ENCODE measurements around a stretch of chr3.

DNA sequence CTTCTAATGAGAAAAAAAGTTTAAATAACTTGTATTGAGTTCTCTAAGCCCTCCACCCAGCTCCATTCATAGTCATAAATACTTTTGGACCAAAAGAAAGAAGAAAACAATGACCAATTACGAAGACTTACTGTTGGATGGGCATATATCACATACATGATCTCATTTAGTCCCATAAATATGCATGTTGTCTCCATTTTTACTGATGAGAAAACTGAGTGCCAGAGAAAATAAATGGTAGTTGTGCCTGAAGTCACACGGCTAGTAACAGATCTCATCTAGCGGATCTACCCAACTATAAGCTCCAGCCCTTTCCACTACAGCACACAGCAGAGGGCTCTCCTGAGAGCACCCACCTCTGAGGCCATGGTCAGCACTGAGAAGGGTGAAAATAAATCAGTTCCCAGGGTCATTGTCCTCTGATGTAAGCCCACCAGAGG, 6.2 kb upstream of the FETUB start:
- PRO-cap = no peak

GRCh38 chr3:186741872-186742564, 24.9 kb downstream of the KNG1 start:
- PRO-cap = no peak

DNA sequence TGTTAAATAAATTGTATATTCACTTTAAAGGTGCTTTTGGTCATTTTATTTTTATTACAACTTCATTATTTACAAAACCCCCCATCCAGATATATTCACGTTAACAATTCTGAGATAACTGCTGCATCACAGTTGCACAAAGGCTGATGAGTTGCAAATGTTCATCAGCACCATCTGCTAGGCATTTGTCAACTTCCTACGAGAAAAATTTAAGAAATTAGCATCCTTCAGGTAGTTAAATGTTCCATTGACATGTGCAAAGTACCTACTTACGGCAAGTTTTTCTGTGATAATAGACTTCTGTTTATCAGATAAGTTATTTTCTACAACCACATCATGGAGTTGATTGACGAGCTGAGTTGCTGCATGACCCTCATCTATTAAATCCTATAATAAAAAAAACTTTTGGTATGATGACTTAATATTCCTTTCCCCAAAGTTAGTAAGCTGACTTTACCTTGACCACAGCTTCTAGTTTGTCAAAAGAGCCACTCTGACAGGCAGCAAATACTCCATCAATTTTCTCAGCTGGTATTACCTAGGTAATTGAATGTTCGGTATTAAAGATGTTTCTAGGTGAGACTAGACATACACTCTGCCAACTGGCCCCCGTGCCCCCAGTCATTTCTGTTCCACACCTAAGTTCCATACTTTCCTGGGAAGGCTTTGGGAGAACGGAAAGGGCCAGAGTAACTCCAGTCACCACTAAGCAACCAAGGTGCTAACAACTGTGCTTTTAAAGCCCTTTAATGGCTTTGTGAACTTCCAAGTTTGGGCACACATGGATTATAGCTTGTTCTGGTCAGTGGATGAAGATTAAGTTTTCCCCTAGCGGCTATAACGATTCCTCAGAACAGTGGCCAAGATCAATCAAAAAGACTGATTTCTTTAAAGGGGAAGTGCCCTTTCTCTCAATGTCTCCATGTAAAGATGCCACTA, 6.8 kb downstream of the EIF4A2 start:
- PRO-cap = unidirectional peak, plus-strand start at position 347 of the sequence

DNA sequence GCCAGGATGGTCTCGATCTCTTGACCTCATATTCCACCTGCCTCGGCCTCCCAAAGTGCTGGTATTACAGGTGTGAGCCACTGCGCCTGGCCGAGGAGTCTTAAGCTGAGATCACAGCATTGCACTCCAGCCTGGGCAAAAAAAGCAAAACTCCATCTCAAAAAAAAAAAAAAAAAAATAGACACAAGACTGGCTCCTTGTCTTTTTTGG, 1.7 kb downstream of the ADIPOQ start:
- PRO-cap = no peak

DNA sequence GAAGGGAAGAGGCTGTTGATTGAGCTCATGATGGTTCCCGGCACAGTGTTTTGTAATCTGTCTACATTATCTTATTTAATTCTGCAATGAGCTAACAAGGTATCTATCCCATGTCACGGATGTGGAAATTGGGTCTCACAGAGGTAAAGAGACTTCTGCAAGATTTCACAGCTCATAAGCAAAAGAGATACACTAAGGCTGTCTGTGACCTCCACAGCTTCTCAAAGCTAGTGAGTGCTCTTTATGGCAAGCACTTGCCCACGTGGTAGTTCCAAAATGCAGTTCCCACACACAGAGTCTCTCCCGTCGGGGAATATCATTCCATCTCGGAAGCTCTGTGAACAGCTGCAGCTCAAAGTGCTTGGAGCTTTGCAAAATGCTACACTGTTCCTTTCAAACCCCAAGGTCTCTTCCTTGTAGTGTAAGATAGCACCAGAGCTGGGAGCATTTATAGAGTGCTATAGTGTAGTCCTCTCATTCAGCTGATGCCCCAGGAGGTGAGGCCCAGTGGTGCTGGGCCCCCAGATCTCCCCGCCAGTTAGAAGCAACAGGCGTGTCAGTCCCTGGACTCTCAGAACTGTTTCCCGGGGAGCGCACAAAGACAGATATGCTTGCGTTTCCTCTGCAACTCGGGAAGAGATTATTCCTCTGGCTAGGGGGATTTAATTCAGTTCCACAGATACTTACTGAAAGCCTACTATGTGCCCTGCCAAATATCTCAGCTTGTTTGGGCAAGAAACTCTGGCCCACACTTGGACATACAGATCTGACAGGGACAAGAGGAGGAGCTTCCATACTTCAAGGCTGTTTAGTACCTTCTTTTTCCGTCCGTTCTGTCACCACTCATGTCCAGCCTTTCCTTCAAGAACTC, 36.2 kb downstream of the ST6GAL1 start:
- PRO-cap = no peak

DNA sequence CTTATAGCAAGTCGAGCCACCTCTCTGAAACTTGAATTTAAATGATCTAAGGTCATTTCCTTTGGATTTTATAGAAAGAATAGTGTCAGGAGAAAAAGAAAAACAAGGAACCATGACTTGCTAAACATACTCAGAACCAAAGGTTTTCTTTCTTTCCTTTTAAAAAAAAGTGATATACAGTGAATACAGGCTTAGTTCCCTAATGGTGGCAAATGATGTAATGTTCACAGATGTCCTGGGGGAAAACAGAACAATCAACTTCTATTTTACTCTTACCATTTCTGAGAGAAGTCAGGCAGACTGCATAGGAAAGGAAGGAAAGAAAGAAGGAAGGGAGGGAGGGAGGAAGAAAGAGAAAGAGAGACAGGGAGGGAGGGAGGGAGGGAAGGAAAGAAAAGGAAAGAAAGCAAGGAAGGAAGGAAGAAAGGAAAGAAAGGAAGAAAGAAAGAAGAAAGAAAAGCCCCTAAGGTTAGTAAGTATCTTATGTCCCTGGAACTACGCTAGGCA, 56.5 kb downstream of the ST6GAL1 start:
- PRO-cap = no peak

GRCh38 chr3:187015787-187016443, 85.6 kb downstream of the ST6GAL1 start:
- PRO-cap = no peak

- PRO-cap = no peak
These were observed 26.1 kb downstream of the MASP1 start for GRCh38 chr3:187265488-187265874.

- PRO-cap = no peak
These were observed 17.1 kb downstream of the MASP1 start for GRCh38 chr3:187274380-187274886.

- PRO-cap = no peak
These were observed 2.0 kb upstream of the MASP1 start for GRCh38 chr3:187293027-187294479.

DNA sequence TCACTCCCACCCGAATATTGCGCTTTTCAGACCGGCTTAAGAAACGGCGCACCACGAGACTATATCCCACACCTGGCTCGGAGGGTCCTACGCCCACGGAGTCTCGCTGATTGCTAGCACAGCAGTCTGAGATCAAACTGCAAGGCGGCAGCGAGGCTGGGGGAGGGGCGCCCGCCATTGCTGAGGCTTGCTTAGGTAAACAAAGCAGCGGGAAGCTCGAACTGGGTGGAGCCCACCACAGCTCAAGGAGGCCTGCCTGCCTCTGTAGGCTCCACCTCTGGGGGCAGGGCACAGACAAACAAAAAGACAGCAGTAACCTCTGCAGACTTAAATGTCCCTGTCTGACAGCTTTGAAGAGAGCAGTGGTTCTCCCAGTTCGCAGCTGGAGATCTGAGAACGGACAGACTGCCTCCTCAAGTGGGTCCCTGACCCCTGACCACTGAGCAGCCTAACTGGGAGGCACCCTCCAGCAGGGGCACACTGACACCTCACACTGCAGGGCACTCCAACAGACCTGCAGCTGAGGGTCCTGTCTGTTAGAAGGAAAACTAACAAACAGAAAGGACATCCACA, 44.3 kb downstream of the RTP4 start:
- PRO-cap = no peak

DNA sequence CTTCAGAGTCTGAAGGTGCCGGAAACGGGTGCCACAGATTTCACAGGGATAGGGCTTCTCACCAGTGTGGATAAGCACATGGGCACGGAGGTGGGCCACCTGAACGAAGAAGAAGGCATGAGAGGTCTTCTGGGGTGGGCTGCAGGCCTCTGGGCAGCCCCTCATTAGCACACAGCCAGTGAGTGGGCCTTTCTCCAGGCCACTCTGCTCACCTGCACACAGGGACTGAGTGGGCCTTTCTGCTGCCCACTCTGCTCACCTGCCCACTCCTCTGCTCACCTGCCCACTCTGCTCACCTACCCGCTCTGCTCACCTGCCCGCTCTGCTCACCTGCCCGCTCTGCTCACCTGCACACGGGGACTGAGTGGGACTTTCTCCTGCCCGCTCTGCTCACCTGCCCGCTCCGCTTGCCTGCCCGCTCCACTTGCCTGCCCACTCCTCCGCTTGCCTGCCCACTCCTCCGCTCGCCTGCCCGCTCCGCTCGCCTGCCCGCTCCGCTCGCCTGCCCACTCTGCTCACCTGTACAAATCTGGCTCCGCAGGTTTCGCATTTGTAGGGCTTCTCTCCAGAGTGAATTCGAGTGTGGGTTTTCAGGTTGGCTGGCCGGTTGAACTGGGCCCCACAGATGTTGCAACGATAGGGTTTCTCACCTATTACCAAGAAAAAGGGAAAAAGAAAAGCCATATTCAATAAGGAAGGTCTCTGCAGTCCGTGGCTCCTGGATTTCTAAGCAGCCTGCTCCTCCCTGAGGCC, 20.1 kb downstream of the BCL6 start:
- PRO-cap = no peak

DNA sequence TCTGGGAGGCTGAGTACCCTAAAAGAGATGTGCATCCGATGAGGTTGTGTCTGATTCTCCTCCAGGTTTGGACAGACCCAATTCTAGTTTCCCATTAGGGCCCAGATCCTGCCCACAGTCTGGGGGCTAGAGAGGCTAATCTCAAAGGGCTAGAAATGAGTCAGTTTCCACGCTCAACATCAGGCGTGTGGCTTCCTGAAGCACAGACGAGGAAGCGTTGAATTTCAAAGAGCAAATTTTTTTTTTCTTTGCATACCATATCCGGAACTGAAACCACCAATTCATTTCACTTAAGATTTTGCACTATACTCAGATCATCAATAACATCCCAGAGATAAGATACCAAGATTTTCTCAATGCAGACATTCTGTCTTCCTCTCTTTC, 173.8 kb upstream of the BCL6 start:
- PRO-cap = no peak

- PRO-cap = unidirectional peak, minus-strand start at chr3:188003426
These were observed 150.6 kb upstream of the LPP start for GRCh38 chr3:188003064-188003985.

DNA sequence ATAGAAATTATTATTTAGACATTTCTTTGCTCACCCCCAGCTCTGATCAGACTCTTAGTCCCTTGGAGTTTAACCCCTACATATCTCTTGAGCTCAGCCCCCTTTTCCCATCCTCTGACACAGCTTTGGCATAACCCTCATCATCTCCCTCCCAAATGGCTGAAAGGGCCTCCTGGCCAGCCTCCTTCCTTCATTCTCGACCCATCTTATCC, 111.2 kb upstream of the LPP start:
- PRO-cap = unidirectional peak, minus-strand start at position 161 of the sequence

DNA sequence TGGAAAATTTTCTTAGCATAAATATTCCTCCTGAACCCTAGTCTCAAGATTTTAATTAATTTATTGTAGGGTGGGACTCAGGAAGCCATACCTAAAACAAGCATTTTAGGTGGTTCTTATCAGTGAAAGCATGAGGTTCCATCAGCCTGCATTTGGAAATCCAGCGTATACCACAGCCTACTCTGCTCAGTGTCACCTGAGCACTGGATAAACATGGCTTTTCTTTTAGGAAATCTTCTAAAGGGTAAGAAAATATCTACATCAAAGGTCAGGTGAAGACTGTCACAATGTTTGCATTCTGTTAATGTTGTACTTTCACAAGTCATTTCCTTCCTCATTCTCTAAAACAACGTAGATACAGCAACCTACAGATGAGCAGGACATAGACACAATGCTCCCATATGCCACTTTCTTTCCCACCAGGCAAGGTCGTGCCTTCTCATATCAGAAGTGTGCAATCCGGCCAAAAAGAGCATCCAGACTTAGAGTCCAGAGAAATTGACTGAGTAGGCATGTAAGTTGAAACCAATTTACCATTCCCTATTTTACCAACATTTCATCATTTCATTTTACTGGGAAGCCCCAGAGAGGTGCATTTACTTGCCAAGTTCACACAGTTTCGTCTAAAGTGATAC, 30.8 kb upstream of the LPP start:
- PRO-cap = no peak

GRCh38 chr3:188172057-188172535, 18.1 kb downstream of the LPP start:
- PRO-cap = no peak

GRCh38 chr3:188207667-188208459, 53.9 kb downstream of the LPP start:
- PRO-cap = no peak

DNA sequence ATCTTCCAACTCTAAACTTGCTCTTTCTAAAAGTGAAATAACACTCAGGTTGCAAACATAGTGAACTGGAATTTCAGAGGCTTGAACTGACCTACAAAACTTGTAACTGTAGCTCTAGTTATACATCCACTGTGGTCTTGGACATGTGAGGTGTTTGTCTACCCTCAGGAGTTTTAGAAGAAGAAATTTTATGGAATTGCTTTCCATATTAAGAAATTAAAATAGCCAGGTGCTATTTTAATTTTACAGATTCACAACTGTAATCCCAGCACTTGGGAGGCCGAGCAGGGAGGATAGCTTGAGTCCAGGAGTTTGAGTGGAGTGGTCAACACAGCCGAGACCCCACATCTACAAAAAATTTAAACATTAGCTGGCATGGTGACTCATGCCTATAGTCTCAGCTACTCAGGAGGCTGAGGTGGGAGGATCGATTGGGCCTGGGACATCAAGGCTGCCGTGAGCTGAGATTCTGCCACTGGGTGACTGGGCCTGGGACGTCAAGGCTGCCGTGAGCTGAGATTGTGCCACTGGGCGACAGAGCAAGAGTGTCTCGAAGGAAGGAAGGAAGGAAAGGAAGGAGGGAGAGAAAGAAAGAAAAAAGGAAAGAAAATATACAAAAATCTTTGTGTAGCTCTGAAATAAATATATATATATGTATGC, 95.1 kb downstream of the LPP start:
- PRO-cap = no peak

DNA sequence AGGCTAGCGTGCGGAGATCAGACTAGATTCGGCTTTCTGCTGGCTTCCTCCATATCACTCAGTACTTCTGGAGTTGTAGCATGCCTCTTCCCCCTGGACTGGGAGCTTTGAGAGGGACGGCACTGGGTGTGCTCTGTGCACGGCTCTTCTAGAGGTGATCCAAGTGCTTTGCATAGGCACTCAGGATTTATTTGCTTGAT, 237.1 kb downstream of the LPP start:
- PRO-cap = no peak

Measured in rectum (tissue), 1 donor.